ENCODE measurements around the gene TET3.

GRCh38 chr2:73930206-73930445 is 3.4 kb downstream of the DGUOK start:
- RAMPAGE, long total RNA, result no peak
- RRBS, result no CpG with 5 or more reads among the region's 1 CpG

GRCh38 chr2:73983944-73984587 is 644 bp upstream of the TET3 start:
- RAMPAGE, long total RNA, result no peak
- RRBS, result 3% methylated on average over 9 of the region's 51 CpGs

- RAMPAGE, long total RNA, result no peak
- RRBS, result 2% methylated on average over 67 of the region's 113 CpGs
Measured at GRCh38 chr2:73984588-73985353, at the start of gene TET3. Gene TET3 (plus strand): TSS chr2:73984910.

- RAMPAGE, long total RNA, result no peak
- RRBS, result no CpG with 5 or more reads among the region's 17 CpGs
Measured at GRCh38 chr2:73998144-73999033, 13.7 kb downstream of the TET3 start.

DNA sequence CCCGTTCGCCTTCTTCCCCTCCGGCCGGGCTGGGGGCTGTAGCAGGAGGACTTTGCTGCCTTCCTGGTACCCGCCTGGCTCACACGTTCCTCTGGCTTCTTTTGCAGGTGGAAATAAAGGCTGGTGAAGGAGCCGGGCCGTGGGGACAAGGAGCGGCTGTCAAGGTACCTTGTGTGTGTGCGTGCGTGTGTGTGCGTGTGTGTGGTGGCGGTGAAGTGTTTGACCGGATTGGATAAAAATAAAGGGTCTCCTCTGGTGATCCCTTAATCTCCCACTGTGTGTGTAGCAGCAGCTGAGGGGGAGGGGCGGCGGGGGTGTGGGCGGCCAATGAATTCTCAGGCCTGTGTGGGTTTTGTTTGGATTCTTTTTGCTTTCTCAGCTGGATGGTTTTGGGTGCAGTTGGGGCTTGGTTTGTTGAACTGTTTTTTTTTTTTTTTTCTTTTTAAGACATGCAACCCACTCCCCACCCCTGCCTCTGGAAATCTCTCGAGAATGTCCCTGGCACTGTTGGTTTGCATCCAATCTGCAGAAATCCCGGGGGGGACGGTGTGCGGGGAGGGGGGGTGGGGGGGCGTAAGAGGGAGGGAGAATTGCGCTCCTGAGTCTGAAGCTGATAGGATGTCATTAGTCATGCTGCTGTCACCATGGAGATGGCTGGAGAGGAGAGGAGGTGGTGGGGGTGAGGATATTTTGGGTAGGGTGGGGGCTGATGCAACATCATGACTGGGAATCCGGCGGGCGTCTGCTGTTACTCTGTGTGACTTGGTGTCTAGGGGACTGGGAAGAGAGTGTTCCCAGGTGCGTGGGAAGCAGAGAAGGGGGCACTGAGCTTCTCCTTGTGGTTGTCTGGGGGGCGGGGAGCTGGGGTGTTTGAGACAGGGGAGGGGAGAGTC is 18.5 kb downstream of the TET3 start:
- RAMPAGE, long total RNA, result no peak
- RRBS, result 2% methylated on average over 6 of the region's 28 CpGs

DNA sequence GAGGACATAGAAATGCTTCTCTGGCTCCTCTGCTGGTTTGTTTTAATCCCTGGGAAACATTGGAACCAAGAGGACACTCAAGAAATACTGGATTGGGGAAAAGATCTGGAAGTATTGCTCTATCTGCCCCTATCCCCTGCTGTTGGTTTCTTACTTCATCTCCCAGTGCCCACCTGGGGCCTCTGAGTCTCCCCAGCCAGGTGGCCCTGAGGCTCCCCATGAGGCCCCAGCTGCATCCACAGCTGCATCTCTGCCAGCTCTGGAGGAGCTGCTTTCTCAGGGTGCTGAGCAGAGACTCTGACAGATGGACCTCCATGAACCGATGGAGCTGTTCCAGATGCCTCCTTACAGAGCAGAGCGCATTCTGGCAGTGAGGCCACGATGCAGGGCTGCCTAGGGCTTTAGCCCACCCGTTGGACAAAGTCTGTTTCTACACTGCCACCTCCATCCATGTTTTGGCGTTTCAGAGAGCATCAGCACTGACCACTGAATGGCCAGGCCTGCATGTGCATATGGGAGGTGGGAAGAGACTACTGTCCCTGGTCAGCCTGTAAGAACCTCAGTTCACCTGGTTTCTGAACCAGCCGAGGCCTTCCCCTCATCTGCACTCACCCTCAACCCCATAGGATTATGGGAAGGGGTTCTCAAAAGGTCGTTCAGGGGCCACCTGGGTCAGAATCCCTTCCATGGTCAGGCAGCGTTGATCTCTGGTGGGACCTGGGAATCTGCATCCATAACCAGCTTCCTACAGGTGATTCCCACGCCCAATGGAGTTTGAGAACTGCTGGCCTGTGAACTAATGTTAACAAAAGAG is 36.5 kb downstream of the TET3 start:
- RAMPAGE, long total RNA, result no peak
- RRBS, result no CpG with 5 or more reads among the region's 9 CpGs

DNA sequence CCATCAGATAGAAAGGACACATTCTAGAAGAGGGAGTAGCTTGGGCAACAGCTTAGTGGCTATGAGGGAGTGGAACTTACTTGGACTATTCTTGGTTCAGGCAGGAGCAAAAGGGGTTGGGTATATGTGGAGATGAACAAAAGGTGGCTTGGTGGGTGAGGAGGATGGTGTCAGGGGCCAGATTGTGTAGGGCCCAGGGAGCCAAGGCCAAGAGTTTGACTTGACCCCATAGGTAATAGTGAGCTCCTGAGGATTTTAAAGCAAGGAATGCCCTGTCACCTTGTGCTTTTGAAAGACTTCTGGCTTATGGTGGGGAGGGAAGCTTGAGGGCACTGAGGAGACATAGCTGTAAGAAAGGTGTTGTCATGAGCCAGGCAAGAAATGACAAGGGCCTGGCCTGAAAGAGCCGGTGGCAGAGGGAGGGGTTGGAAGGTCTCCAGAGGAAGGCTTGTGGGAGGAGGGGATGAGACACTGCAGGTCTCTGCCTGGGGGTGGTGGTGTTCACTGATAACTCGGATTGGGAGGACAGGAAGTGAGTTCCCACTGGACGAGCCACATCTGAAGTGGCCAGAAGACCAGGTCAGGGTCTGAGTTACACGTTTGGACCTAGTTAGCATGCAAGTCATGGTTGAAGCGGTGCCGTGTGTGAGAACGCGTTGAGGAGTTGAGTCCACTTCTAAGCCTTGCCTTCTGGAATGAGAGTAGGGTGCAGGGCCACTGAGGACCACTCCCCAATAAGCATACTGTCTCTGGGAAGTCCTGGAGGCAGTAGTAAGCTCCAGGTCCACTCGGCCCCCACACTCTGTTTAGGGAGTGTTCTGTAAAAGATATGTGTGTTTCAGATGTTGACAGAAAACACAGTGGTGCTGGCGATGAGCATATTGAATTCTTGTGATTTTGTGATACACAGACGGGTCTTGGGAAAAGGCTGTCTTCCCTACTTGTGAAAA is 64.3 kb downstream of the TET3 start:
- RAMPAGE, long total RNA, result no peak
- RRBS, result no CpG with 5 or more reads among the region's 11 CpGs

GRCh38 chr2:74079683-74080258 is 67.9 kb downstream of the BOLA3 start:
- RAMPAGE, long total RNA, result no peak
- RRBS, result no CpG with 5 or more reads among the region's 5 CpGs

GRCh38 chr2:74105872-74106282 is 41.8 kb downstream of the BOLA3 start:
- RAMPAGE, long total RNA, result no peak
- RRBS, result no CpG with 5 or more reads among the region's 6 CpGs

- RAMPAGE, long total RNA, result no peak
- RRBS, result 34% methylated on average over 4 of the region's 24 CpGs
Measured at GRCh38 chr2:74130179-74130686, 17.5 kb downstream of the BOLA3 start.

DNA sequence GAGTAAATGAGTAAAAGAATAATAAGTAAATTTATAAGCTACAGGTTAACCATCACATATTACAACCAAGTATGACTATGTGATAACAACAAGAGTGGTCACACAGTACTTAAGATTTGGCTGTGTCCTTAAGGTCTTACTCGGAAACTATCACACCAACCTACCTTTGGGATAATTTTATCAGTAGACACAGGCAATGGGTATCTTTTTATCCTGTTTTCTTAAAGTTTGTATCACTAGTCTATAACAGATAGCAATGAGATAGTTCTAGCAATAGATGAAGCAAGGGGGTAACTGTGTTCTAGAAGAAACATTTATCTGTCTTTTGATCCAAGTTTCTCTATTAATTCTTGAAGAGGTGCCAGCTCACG is 8.5 kb upstream of the BOLA3 start:
- RAMPAGE, long total RNA, result no peak
- RRBS, result no CpG with 5 or more reads among the region's 2 CpGs

GRCh38 chr2:74167523-74167931 is 11.2 kb downstream of the MOB1A start:
- RAMPAGE, long total RNA, result no peak
- RRBS, result no CpG with 5 or more reads among the region's 1 CpG

DNA sequence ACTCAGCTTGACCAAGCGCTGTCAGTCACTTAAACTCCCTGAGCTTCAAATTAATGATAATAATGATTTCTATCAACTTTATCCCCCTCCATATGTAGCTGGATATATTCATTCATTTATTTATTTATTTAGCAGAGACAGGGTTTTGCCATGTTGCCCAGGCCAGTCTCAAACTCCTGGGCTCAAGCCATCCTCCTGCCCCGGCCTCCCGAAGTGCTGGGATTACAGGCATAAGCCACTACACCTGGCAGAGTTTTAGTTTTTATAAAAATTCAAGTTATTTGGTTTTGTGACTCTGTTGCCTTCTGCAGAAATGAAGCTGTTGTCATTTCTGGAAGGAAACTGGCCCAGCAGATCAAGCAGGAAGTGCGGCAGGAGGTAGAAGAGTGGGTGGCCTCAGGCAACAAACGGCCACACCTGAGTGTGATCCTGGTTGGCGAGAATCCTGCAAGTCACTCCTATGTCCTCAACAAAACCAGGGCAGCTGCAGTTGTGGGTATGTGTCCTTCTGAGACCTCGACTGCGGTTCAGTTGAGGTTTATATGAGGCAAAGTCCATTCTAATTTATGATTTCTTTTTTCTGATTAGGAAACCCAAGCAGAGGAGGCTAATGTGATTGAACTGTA is 7.1 kb downstream of the MTHFD2 start:
- RAMPAGE, long total RNA, result no peak
- RRBS, result no CpG with 5 or more reads among the region's 8 CpGs

- RAMPAGE, long total RNA, result no peak
- RRBS, result no CpG with 5 or more reads among the region's 4 CpGs
Measured at GRCh38 chr2:74414037-74414422, 7.4 kb downstream of the C2orf81 start.

- RAMPAGE, long total RNA, result no peak
- RRBS, result no CpG with 5 or more reads among the region's 11 CpGs
Measured at GRCh38 chr2:74532438-74533512, 3.0 kb downstream of the HTRA2 start.

GRCh38 chr2:74867591-74868689 is 34.0 kb downstream of the HK2 start:
- RAMPAGE, long total RNA, result no peak
- RRBS, result no CpG with 5 or more reads among the region's 19 CpGs

- RAMPAGE, long total RNA, result no peak
- RRBS, result no CpG with 5 or more reads among the region's 5 CpGs
Measured at GRCh38 chr2:75416456-75417355, 144.0 kb downstream of the EVA1A start.

DNA sequence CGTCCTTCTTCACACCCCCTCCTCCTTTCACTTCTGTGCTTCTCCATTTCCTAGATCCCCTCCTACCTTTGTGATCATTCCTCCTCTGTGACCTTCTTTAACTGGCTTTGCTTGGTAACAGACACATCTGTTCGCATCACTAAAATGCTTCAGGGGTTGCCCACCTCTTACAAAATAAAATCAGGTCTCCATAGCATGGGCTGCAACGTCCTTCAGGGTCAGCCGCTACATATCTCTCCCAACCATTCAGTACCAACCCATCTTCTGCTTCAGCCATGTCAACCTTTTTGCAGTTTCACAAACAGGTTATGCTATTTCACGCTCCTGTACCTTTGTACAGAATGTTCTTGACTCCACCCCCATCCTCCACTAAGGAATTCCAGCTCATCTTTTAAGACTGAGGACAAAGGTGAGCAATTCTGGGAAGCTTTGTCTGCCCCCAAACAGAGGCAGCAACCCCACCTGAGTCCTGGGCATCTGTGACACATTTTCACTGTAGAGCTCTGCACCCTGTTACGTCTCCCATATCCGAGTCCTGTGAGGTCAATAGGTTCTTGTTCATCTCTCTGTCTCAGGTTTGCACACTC is 8.8 kb upstream of the EVA1A start:
- RAMPAGE, long total RNA, result no peak
- RRBS, result no CpG with 5 or more reads among the region's 7 CpGs

DNA sequence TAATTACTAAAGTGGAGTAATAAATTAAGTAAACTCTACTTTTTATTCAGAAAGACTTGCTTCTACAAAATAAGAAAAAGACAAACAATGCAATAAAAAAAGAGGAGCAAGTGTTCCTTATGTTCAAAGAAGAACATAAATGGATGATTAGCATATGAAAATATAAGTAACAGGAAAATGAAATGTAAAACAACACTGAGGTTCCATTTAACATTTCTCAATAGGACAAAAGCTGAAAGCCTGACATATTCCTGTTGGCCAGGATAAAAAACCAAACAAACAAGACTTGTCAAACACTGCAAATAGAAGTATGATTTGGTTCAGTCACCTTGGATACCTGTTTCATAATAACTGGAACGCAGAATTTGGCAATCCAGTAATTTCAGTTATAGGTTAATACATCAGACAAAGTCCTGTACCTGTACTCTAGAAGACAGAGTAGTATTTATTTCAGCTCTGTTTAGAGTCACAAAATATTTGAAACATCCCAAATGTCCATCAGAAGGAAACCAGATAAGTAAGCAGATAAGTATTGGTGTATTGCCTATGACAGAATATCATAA is 16.5 kb upstream of the EVA1A start:
- RAMPAGE, long total RNA, result no peak
- RRBS, result no CpG with 5 or more reads among the region's 1 CpG

DNA sequence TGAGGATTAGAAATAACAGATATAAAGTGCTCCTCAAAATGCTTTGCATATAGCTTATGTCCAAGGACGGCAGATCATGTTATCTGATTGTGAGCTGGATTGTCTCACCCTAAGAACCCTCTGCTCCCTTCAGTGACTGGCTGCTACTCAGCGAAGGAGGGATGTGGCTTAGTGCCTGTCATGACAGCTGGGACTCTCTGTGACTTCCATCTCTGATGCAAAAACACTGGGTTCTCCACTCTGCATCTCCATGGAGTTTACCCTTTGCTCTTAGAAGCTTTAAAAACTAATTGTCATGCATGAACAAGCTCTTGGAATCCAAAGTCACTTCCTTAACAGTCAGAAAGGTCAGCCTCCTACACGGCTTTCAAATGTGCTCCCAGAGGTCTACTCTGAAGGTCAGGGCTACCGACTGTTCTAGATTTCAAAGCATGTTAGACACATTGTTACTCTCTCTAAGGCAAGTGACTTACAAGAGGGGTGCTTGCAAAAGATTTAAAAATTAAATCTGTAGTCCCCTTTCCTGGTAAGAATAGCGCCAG is 38.3 kb upstream of the MRPL19 start:
- RAMPAGE, long total RNA, result no peak
- RRBS, result no CpG with 5 or more reads among the region's 5 CpGs